ENCODE measurements around a stretch of chr10.

GRCh38 chr10:18177044-18177657, 36.9 kb downstream of the CACNB2 start:
- PRO-cap, result no peak
- RAMPAGE, long total RNA, 4 experiments, result start-site peak on the plus strand in 1 of 4 experiments, at chr10:18177150-18177614 at its widest, 62 reads per replicate

DNA sequence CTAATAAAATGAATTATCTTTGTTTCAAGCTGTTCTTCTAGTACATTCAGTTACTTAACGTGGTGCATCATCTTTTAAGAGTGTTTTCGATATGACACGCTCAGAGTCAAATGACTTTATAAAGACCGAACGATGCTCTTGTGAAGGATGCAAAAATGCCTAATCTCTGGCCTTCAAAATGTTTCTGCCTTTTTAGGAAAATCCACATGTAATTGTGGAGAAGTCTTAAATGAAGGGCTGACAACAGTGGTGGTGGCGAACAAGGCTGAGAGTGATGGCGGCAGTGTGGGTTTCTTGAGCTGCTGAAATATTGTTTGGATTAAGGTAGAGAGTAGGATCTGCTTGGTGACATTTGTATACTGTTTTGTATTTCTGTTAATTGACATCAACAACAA, 47.5 kb downstream of the CACNB2 start:
- PRO-cap, result no peak
- RAMPAGE, long total RNA, 4 experiments, result no peak in any of the 4 experiments

DNA sequence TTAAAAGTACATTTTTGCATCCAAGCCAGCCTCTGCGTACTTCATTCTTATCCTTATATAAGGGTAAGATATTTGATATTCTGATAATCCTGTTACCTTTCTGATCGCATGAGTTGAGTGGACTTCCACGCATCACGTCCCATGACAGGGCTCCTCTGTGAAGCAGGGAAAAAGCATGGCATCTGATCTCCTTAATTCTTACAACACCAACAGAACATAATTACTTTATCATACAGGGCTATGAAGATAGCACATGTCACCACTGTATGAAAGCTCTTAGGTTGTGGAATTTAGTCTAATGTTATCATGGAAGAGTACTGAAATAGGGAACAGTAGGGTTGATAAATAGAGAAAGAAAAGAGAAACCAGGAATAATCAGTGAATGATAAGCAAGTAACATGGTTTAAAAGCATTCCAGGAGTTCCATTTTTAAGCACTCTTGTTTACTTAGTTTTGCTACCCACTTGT, 211.9 kb downstream of the CACNB2 start:
- PRO-cap, result no peak
- RAMPAGE, long total RNA, 4 experiments, result no peak in any of the 4 experiments

DNA sequence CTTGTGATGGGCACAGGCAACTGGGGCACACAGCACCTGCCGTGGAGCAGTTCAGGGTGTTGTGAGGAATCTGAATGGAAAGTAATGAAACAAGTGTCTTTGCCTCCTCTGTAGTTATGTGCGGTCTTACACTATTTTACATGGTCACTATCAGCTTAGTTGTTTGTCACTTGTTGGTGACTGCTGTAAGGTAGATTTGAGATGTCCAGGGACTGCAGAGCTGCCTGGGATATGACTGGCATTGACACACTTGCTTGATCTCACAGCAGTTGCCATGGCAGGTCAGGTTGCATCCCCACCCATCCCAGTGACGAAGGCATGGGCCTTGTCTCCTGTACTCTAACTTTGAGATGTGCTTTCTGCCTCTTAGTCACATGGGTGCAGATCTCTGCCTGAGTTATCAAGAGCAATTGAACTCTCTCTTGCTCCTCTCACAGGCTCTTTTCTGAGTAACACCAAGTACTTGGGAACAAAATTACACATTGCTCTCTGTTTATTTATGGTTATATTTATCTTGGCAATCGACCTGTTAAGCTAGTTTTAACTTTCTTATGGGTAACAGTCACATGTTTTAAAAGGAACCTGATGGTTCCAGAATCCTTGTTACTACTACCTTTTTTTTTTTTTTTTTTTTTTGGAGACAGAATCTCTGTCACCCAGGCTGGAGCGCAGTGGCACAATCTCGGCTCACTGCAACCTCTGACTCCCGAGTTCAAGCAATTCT, 237.4 kb downstream of the NSUN6 start:
- PRO-cap, result no peak
- RAMPAGE, long total RNA, 4 experiments, result no peak in any of the 4 experiments

GRCh38 chr10:18565854-18566881, 85.2 kb downstream of the NSUN6 start:
- PRO-cap, result no peak
- RAMPAGE, long total RNA, 4 experiments, result no peak in any of the 4 experiments

- PRO-cap, result no peak
- RAMPAGE, long total RNA, 4 experiments, result no peak in any of the 4 experiments
Observed at GRCh38 chr10:18661337-18662054, 2.3 kb downstream of the ARL5B start.

GRCh38 chr10:18910089-18910434, 138.5 kb upstream of the MALRD1 start:
- PRO-cap, result no peak
- RAMPAGE, long total RNA, 4 experiments, result no peak in any of the 4 experiments

DNA sequence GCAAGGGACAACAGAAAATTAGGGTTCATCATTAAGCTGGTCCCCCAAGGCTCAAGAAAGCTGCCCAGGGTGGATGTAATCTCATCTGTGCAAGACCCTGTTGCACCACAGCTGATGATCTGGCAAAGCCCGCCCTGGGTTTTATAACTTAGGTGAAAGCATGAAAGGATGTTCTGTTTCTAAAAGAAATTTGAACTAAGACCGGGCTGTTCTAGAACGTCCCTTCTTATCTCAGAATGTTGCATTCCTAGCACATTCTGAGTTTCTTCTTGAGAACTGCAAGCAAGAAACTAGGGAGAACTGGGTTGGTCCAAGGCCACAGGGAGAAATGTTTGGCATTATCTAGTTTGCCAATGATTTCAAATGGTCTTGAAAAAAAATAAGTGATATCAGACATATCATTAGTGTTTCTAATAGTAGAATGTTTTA, 358.8 kb upstream of the PLXDC2 start:
- PRO-cap, result no peak
- RAMPAGE, long total RNA, 4 experiments, result no peak in any of the 4 experiments

GRCh38 chr10:20109856-20110345, 293.7 kb downstream of the PLXDC2 start:
- PRO-cap, result no peak
- RAMPAGE, long total RNA, 4 experiments, result no peak in any of the 4 experiments

DNA sequence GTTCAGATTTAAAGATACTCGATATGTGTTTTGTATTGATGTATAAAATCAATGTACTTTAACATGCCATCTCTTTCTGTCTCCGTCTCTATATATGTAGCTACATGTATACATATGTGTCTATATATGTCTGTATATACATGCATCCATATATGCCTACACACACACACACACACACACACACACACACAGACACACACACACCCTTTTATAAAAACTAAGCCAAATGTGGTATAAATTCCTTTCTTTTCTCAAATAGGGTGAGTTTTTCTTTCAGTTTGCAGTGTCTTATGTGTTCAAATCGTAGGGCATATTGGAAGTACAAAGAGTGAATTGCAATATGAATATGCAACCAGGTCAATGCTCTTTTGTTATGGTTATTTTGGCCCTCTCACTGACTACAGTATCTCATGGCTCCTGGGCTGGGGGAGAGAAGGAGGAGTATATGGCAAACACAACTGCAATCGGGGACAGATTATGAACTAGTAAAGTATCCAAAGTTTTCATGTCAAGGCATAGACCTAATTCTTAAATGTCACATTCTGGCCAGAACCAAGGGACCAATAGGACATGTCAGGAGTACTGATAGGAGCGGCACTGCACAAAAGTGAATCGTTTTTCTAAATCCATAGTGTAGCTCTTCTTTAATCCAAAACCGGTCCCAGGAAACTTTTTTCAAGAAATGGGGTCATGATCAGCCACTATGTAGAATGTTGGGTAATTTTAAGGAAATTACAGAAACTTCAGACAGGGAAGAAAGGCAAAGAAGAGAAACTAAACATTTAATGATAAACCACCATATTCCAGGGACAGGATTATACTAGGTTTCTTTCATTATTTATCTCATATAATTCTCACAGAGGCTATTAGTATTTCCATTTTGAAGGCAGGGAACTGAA, 302.0 kb downstream of the PLXDC2 start:
- PRO-cap, result no peak
- RAMPAGE, long total RNA, 4 experiments, result no peak in any of the 4 experiments

- PRO-cap, result no peak
- RAMPAGE, long total RNA, 4 experiments, result no peak in any of the 4 experiments
Observed at GRCh38 chr10:20465144-20465343, 432.1 kb downstream of the NEBL start.

DNA sequence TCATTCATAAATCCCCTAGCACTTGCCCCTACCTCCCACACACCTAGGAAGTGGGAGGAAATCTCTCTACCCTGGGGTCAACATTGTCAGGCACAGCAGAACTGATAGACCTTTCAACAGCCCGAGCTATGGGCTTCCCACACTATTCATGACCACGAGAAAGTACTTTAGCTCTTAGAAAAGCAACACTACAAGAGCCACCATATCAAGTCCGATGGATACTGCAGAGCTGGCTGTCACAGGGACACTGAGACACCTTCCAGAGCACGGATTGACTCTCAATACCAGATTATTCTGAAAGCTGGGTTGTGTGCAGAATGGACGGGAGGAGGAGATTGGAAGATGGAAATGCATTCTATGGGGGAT, 180.6 kb upstream of the NEBL start:
- PRO-cap, result no peak
- RAMPAGE, long total RNA, 4 experiments, result no peak in any of the 4 experiments

DNA sequence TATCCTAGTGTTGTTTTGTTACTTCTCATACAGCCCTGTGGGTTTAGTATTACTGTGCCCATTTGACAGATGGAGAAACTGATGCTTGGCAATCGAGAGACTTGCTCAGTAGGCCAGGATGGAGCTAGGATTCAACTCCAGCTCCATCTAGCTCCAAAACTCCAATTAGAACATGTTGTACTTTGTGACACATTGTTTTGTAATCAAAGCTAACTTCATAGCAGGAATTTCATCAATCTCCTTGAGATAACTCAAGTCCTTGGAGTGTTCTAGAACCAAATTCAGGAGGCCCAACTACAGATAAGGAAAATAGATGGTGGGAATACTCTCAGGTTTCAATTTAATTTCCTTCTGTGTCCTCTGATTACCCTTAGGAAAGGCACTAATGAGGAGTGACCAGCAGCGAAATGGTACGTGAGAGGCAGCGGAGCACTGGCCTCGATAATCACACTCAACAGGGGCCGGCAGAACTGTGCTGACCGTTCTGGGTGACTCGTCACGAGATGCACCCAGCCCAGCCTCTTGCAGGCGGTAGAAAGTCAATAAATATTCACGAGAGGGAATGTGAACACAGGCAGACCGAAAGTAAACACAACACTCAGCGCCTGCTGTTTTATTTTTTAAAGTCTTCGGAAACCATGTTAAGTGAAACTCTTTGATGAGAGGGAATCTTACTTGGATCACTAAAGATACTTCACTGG, 269.6 kb upstream of the NEBL start:
- PRO-cap, result no peak
- RAMPAGE, long total RNA, 4 experiments, result no peak in any of the 4 experiments

DNA sequence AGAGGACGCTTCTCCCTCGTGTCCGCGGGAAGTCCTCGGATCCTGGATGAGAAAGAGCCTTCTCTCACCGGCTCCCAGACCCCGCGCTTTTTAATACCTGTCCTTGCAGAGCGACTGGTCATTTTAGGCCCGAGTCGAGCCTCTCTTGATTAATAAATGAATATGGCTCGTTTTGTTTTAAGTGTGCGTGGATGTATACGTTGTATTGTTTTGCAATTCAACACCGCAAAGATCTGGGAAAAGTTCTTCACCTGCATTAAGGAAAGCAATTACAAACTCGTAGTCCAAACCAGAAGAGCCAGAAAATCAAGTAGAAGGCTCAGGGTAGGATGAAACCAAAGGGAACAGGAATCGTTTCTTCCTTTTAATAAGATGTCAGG, 277.6 kb upstream of the NEBL start:
- PRO-cap, result no peak
- RAMPAGE, long total RNA, 4 experiments, result no peak in any of the 4 experiments

DNA sequence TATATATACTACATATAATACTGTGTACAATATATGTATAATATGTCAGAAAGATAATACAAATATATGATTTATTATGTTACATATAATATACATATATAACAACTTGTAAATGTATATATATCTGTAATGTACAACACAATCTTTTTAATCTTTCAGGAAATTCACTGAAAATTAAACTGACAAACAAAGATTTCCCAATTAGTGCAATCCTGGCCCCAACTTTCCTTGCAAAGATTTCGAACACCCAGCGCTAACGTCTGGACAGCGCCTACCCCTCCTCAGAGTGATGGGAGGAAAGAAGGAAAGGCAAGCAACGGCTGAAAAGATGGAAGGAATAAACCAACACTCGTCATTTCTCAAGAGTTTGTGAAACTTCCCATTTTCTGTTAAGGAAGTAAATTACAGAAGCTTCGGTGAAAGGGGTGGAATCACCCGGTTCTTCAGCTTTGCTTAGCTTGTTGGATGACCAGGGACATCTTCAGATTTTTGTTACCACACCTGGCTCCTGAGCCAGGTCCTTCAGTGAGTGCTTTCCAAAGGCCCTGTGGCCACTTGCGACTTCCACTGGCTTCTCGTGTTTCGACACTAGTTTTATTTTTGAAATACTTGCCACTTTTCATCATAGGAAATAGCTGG, 313.2 kb downstream of the SKIDA1 start:
- PRO-cap, result no peak
- RAMPAGE, long total RNA, 4 experiments, result no peak in any of the 4 experiments

GRCh38 chr10:21509327-21510272, 15.9 kb downstream of the SKIDA1 start:
- PRO-cap, result no peak
- RAMPAGE, long total RNA, 4 experiments, result no peak in any of the 4 experiments

DNA sequence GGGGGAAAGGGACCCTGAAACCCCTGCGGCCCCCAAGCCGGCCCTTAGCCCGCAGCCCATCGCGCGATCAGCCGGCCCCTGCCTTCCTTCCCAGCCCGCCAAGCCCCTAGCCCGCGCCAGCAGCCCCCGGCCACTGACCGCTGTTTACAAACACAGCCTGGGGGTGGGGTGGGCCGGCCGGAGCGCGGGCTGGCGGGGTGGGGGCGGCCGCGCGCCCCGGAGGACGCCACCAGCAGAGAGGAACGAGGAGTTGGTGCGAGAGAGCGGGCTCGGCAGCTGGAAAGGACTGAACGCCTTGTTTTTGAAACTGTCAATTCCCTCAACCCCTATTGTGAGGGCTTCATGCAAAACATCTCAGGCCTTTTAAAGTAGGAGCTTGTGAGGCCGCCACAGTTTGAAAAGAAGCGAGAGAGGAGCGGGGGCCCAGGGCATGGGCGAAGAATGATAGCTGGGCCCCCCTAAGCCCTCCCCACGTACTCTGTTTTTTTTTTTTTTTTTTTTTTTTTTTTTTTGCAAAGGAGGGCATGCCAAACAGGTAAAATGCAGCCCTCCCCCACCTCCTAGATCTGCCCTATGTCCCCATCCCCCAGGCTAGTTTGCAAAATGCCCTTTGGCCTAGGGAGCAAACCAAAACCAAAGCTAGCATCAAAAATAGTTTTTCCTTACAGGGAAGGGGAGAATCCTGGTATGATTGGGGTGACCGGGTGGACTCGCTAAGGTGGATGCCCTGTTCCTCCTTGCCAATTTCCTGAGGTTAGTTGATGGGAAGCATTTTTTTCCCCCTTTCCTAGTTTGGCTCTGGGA, 15.0 kb downstream of the SKIDA1 start:
- PRO-cap, result no peak
- RAMPAGE, long total RNA, 4 experiments, result no peak in any of the 4 experiments

- PRO-cap, result no peak
- RAMPAGE, long total RNA, 4 experiments, result no peak in any of the 4 experiments
Observed at GRCh38 chr10:21535328-21535787, 1.3 kb downstream of the MLLT10 start.

DNA sequence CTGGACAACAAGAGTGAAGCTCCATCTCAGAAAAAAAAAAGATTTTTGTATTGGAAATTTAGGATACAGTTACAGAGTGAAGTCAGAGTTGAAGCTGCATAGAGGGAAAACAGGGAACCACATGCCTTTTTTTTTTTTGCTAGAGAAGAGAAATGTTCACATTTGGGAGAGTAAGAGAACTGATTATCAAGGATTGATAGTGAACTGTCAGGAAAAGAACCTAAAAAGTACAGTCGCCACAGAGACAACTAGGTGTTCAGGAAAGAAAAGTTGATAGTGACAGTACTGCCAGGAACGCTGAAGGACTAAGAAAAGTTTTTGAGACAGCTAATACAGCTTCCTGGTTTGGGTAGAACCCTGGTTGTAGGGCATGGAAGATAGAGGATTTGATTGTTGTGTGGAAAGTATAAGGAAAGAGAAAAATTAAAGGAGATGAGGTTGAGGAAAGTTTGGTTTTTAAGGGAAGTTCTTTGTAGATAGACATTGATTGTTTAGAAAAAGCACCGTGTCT, 11.1 kb downstream of the MLLT10 start:
- PRO-cap, result no peak
- RAMPAGE, long total RNA, 4 experiments, result no peak in any of the 4 experiments

GRCh38 chr10:21667045-21668139, 133.4 kb downstream of the MLLT10 start:
- PRO-cap, result no peak
- RAMPAGE, long total RNA, 4 experiments, result no peak in any of the 4 experiments